Metastatic Breast Carcinoma in the Brain (tissue), 10 donors: ENCODE measurements around a stretch of chr21.

GRCh38 chr21:46633543-46634554, 1.6 kb upstream of the PRMT2 start:
- PRO-cap, 10 experiments, result peak in 1 of 10 experiments; most common plus-strand start chr21:46634028 (in 1)